CD14-positive monocyte (primary cell): ENCODE results near the gene PSME4.

DNA sequence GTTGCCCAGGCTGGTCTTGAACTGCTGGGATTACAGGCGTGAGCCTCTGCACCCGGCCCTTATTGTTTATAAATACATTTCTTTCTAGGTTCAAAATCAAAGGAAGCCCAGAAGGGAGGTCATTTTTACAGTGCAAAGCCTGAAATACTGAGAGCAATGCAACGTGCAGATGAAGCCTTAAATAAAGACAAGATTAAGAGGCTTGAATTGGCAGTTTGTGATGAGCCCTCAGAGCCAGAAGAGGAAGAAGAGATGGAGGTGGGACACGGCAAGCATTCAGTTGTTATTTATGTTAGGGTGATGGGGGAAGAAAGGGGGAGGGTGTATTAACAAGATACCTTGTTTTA is 12.8 kb downstream of the MSH6 start:
- CAGE, long polyA plus RNA: no peak

DNA sequence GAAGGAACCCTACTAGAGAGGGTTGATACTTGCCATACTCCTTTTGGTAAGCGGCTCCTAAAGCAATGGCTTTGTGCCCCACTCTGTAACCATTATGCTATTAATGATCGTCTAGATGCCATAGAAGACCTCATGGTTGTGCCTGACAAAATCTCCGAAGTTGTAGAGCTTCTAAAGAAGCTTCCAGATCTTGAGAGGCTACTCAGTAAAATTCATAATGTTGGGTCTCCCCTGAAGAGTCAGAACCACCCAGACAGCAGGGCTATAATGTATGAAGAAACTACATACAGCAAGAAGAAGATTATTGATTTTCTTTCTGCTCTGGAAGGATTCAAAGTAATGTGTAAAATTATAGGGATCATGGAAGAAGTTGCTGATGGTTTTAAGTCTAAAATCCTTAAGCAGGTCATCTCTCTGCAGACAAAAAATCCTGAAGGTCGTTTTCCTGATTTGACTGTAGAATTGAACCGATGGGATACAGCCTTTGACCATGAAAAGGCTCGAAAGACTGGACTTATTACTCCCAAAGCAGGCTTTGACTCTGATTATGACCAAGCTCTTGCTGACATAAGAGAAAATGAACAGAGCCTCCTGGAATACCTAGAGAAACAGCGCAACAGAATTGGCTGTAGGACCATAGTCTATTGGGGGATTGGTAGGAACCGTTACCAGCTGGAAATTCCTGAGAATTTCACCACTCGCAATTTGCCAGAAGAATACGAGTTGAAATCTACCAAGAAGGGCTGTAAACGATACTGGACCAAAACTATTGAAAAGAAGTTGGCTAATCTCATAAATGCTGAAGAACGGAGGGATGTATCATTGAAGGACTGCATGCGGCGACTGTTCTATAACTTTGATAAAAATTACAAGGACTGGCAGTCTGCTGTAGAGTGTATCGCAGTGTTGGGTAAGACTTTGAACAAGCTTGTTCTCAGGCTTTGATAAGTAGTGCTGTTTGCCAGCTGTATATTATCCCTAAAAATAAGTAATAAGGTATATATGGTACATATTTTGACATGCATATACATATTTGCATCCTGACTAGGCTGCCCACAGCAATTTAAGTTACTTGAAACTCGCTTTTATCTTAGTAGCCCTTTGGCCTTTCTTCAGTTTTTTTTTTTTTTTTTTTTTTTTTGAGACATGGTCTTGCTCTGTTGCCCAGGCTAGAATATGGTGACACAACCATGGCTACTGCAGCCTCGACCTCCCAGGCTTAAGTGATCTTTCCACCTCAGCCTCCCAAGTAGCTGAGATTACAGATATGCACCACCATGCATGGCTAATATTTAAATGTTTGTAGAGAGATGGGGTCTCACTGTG is 17.8 kb downstream of the MSH6 start:
- CAGE, long polyA plus RNA: no peak

GRCh38 chr2:47832175-47833177 is 49.5 kb downstream of the MSH6 start:
- CAGE, long polyA plus RNA: no peak

DNA sequence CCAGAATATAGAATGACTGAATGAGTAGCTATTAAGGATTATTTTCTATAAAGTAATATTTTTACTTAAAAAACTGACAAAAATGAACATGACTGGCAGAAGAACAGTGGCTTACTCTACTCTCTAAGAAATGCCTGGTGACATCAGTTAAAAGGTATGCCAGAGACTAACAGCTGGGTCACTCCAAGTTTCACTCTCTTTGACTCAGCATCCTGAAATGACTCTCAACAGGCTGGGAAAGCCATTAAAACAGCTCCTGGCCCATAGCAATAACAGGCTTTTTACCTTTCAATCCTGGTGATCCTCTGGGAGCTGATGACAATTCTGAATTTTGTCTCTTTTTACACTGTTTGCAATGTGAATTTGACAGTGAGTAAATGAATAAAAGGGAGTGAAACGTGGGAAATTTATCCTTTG is 65.9 kb upstream of the FOXN2 start:
- CAGE, long polyA plus RNA: no peak

DNA sequence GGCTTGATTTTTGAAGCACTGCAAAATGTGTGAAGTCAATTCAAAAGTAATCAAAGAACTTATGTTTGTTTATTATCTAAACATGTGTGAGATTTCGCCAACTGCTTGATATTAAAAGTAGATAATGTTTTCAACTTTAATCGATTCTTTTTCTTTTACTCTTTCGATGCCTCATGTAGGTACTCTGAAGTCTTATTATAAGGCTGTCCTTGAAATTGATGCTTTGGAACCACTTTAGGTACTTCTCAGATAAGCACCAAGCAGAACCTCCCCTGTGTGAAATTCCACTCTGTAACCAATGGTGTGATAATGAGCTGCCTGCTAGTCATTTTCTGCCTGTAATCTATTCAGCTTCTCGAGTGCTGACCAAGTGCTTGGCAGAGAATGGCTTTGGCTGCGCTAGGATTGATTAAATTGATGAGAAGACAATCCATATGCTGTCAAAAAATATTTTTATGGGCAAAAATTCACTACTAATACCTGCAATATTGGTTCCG is 42.8 kb upstream of the PPP1R21 start:
- CAGE, long polyA plus RNA: no peak

- CAGE, long polyA plus RNA: no peak
Measured at GRCh38 chr2:48442362-48443482, 2.2 kb downstream of the PPP1R21 start.

DNA sequence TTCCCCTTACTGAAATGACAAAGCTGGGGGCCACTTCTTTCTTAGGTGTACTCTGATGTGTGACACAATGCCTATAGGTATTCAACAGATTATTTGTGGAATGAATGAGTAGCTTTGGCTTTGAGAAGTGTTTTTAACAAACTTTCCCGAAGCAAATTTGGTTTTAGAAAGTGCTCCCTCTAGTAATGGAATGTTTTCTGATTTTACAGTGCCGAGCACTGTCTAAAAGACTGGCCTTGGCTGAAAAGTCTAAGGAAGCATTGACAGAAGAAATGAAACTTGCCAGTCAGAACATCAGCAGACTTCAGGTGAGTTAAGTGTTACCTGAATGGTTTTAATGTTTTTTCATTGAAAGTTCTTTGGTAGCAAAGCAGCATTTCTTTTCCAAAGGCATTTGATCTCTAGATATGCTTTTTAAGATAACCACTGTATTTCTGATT is 20.1 kb upstream of the STON1 start:
- CAGE, long polyA plus RNA: no peak

GRCh38 chr2:49459324-49459636 is 305.0 kb upstream of the FSHR start:
- CAGE, long polyA plus RNA: no peak

DNA sequence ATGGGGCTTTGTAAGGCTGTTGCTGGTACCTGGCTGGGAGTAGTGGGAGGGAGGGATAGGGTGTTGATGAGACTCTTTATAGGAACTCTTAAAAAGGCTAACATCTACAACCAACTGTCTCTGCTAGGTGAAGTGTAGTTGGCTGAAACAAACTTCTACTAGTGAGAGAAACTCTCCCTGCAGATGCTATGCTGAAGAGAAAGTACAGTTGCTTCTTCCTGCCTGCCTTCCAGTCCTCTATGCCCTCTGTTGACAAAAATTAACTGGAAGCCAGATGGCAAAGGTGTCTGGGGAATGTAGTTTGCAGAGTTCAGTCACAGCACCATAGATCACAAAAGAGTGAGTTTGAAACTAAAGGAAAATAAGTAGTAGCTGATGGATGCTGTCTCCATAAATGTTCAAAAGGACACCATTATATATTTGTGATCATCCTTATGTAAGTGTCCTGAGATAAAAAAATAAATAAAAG is 958.7 kb upstream of the NRXN1 start:
- CAGE, long polyA plus RNA: no peak

GRCh38 chr2:53714124-53714656 is 53.4 kb upstream of the CHAC2 start:
- CAGE, long polyA plus RNA: no peak

DNA sequence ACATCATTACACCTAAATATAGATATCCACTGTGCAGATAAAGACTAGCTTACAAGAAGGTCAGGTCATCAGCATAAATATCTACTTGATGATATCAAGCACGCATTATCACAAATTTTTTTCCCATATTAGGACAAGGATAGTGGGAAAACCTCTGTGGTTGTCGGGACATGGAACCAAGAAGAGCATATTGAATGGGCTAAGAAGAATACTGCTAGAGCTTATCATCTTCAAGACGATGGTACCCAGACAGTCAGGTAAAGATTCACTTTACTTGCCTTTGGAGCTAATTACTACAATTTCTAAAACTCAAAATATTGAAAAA is 25.9 kb downstream of the ERLEC1 start:
- CAGE, long polyA plus RNA: no peak

DNA sequence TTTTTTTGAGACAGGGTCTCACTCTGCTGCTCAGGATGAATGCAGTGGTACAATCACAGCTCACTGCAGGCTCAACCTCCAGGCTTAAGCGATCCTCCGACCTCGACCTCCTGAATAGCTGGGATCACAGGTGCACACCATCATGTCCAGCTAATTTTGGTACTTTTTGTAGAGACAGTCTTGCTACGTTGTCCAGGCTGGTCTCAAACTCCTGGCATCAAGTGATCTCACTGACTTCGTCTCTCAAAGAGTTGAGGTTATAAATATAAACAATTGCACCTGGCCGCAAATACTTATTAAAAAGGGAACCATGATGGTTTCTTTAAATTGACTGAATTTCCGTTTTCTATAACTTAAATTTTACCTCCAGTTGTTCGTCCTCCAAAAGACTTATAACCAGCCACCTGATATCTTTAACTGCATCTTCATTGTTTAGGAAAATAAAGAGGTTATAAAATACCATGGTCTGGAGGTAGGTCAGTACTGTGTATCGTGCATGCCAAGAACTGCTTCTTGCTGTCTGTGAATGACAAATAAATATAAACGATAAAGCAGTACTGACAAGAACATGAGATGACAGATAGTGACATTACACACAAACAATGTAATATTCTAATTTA is 14.3 kb upstream of the GPR75 start:
- CAGE, long polyA plus RNA: no peak

GRCh38 chr2:53895535-53896045 is 35.8 kb upstream of the GPR75 start:
- CAGE, long polyA plus RNA: no peak

DNA sequence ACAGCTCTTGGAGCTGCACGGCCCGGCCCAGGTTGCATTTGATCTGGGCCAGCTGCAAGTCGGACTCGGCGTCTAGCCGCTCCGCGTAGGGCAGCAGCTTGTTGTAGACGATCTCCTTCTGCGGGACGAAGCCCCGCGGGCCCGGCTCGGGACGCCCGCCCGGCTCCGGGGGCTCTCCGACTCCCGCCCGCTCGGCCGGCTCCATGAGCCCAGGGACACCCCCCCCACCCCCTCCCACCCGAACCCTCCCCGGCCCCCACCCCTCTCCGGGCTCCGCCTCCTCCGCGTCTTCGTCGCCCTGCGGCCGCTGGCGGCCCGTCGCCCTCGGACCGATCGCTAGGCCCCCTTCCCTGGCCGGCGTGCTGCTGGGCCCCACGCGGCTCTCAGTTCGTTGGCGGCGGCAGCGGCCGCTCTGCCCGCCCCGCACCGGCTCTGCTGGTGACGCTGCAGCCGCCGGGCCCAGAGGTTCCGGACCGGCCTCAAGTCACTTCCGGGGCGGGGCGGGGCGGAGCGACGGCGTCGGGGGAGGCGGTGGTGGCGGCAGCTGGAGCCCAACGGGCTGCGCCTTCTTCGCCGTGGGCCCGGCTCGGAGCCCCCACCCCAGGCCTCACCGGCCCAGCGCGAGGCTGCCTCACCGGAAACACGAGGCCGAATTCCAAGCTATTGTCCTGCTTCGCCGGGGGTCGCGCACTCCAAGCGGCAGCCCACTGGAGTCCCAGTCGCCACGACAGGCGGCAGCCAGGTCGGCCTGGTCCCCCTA is at the start of gene PSME4:
Gene PSME4, minus strand, starts transcription at position 414 of the 760 bp plus-strand sequence.
- CAGE, long polyA plus RNA: start-site peak on the minus strand centred at position 356 of the sequence, 273 bp wide, 82 and 36 reads in 2 replicates

DNA sequence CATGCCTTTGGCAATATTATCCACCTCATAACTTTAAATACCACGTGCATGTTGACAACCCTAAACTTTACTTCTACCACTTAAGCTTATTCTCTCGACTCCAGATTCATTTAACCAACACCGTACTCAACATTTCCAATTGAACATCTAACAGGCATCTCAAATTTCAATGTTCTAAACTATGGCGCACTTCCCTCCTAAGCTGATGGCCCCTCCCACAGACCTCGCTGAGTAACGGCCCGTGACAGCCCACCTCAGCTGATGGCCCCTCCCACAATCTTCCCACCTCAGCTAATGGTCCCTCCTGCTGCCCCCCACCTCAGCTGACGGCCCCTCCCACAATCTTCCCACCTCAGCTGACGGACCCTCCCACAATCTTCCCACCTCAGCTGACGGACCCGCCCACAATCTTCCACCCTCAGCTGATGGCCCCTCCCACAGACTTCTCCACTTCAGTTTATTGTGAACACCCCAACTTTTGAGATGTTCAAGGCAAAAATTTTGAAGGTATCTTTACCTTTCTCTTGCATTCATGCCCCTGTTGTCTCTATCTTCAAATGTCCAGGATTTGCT is 17.5 kb upstream of the C2orf73 start:
- CAGE, long polyA plus RNA: no peak

DNA sequence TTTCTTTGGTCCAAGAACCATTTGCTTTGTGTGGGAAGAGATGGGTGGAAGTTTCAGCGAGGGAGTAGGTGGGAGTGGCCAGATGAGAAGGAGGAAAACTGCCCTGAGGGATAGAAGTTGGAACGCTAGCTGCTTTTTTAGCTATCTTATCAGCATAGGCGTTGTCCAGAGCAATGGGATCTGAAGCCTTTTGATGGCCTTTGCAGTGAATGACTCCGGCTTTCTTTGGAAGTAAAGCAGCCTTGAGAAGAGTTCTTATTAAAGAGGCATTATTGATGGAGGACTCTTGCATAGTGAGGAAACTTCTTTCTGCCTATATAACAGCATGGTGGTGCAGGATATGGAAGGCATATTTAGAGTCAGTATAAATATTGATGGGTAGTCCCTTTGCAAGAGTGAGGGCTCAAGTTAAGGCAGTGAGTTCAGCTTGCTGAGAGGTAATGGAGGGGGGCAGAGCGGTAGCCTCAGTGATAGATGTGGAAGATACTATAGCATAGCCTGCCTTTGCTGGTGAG is 52.5 kb downstream of the SPTBN1 start:
- CAGE, long polyA plus RNA: no peak

DNA sequence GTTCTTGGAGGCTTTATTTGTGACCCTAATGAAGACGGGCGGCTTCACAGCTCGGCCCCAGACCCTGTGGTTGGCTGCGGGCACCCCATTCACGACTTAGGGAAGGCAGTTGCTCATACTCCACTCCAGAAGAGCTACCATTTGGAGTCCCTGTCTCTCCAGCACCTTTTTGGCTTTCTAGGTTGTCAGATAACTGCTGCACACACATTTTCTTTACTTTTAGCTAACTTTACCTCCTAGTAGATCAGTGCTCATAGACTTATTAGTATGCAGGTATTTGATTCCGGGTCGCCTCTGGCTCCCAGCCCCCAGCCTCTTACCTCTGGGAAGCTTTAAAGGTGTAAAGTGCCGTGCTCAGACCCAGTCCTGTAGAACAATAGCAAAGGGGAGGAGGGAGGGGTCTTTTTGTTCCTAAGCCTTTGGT is 102.8 kb downstream of the SPTBN1 start:
- CAGE, long polyA plus RNA: no peak

GRCh38 chr2:54566781-54567752 is 110.9 kb downstream of the SPTBN1 start:
- CAGE, long polyA plus RNA: no peak

DNA sequence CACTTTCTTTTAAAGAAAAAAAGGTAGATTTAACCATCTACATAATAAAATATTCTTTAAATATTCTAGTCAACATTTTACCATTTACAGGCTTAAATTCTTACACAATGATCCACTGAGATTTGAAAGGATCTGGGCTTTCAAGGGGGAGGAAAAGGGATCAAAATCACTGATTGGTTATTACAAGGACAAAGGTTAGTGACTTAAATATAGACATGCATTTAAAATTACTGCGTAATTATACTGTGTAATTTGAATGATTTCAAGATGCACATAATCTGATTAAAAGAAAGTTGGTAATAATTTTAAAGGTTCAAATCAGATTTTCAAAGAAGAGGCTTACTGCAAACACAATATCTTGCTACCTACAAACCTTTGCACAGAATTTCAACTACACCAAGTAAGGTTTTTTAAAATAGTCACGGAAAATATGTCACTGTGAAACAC is 40.9 kb downstream of the RTN4 start:
- CAGE, long polyA plus RNA: no peak

DNA sequence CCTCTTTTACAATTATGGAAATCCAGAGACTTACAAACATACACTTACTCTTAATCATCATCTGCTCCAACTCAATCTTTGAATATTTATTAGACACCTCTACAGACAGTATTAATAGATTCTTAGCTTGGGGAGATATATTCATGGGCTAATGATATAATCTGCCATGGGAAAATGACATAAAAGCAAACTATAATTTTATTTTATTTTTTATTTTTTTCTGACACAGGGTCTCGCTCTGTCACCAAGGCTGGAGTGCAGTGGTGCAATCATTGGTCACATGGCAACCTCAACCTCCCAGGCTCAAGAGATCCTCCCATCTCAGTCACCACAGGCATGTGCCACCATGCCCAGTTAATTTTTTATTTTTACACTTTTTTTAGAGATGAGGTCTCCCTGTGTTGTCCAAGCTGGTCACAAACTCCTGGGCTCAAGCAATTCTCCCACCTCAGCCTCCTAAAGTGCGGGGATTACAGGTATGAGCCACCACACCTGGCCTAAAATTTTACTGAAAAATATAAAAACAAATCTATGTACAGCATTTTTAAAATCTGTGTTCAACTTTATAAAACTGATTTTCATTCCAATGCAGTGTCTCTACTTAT is 39.3 kb downstream of the RTN4 start:
- CAGE, long polyA plus RNA: no peak